Trachea (tissue), 1 donor: Measurements from ENCODE around the gene SOX4.

- PRO-cap, result no peak
Measured at GRCh38 chr6:18471089-18471741, 84.1 kb downstream of the RNF144B start.

DNA sequence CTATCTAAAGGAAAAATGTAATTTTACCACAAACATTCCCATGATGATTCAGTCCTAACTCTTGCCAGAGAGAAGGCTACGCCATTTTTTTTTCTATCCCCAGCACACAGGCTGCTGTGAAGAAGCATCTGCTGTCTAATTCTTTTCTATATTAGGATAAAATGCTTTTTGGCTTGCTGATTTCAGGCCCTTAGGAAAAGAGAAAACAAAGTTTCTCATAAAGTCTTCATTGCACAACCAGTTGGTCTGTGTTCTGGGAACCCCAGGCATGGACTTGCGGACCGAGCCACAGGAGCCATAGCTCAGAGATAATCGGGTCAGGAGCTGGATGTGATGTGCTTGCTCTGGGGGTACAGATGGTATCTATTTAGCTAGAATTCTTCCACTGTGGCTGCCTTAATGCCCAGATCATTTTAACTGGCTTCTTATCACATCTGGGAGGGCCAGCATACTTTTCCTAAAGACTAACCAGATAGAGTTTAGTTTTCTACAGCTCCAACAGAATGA, 683.7 kb upstream of the ID4 start:
- PRO-cap, result no peak

DNA sequence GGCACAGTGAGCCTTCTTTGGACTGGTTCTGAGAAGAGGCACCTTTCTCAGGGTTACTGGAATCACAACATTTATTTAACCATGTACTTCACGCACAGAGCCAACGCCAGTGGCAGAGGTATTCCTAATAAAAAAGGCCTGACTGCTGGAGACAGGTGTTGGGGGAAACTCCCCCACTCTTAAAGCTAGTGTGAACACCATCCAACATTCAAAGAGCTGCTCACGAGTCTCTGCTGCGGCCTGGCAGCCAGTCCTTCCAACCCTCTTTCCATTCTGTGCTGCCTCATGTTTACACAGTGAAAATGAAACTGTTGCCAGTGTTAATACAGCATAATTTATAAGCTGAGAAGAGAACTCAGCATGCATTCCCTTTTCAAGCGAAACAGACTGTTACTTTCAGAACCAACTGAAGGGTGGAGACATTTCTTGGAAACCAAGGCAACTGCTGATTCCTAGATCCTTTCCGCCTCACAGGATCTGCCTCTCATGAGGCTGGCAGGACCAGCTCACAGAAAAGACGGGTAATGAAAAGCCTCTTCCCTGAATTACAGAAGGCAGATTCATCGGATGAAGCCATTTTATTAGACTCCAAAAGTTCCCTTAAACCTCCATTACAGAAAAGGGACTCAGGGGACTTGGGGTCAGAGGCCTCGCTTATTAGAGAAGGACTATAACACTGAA, 533.8 kb upstream of the ID4 start:
- PRO-cap, result no peak

DNA sequence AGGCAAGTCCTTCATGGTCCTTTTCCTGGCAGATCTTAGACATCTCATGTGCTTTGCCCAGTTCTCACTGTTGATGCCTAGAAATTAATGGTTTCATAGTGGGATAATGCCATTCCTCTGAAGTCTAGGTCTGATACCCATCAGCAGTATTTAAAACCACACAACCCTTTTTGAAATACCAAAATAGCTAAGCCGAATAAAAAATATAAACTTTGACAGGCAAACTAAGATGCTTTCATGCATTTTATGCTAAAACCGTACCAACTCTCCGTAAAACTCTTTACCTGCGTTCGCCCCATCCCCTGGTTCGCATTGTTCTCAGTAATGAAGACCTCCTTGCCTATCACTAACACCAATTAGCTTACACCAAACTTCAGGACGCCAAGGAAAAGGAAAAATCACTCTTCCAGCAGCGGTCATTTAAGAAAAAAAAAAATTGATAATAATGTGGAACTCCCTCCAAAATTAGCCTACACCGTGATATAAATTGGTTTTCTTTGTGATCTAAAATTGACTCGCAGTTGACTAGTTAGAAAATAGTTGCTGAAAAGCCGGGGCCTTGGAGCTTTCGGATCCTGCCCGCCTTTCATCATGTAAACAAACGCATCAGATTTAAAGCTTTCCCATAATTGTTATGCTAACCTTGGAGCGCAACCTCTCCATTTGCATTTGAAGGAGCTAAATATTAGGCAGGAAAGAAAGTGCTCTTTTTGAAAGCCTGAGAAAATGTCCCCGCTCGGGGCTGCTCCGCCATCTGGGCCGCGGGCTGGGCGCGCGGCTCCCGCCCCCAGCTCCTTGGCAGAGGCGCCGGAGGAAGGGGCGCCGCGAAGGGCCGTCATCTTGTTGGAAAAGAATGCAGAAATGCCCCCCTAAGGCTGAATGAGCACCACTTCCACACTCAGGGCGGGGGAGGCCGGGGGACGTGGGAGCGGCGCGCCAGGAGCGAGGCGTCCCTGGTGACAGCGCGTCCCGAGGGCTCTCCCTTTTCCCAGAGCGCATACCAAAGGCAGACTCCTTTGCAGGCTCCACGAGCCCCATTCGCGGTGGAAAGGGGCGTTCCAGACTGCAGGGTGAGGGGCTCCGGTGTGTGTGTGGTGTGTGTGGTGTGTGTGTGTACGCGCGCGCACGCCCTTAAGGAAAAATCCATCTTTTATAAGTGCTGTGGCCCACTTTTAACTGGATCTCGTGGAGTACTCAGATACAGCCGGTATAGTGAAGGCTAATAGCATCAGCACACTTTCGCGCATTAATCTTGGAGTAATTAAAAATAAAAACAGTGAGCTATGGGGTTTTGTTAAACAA, 145.8 kb upstream of the ID4 start:
- PRO-cap, result no peak

- PRO-cap, result no peak
Measured at GRCh38 chr6:19764818-19765021, 72.5 kb upstream of the ID4 start.

DNA sequence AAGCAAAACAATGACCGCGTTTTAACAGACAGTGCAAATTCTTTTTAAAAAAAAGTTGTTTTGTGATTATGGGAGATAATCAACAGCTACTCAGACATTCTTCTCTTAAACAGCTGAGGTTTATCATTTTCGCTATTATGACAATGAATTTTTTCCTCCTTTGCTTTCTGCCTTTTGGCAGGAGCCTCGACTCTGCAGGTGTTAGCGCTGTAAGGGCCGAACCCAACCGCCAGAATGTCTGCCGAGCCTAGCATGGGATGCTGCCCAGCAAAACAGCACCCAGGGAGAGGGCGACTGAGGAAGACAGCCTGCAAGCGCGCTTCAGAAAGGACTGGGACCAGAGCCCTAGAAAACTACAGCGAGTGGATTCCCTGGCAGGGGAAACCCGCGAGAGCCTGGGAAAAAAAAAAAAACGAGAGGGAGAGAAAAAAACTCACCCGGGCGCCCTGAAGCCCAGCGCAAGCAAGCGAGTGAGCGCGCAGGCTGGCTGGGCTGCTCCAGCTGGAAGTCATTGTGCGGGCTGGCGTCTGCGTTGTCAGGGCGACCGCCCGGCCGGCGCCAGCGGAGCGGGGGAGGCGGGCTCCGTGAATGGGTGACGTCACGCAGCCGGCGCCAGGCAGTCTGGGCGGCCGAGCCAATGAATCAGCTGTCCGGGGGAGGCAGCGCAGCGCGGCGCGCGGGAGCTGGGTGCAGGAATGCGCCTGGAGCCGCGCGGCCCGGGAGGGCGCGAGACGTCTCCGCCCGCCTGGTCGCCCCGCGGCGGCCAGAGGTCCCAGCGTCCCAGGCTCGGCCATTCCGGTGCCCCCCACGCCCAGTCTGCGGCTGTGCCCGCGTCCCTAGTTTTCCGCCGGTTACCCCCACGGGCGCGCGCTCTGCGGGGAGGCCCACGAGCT, 32.7 kb upstream of the ID4 start:
- PRO-cap, result unidirectional peak, plus-strand start at position 232 of the sequence; bidirectional peak, plus-strand start at position 665 of the sequence, minus-strand start at position 513 of the sequence

GRCh38 chr6:19805131-19806004, 31.8 kb upstream of the ID4 start:
- PRO-cap, result no peak

DNA sequence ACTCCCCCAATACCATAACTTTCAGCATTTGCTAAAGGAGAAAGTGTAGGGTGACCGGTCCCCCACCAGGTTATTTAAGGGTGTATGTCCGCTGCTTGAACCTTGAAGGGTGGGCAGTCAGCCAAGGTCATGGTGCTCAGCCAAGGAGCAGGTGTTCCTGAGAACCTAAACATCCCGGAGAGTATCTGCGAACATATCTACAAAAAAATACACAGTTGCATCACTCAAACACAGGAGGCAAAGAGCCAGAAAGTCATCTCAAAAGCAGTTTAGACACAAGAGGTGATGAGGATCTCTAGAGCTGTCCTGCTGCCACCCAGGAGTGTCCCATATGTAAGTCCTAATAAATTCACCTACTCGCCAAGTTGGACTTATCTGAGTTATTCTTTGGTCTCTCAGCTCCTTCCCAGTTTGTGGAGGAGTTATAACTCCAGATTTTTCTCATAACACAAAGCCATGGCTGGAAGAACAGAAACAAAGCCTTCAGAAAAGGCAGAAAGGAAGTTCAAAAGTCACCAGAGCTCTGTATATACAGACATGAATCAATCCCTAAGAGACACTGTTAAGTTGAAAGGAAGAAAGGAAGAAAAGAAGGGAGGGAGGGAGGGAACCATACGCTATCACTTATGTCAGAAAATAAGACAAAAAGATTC, 11.4 kb downstream of the MBOAT1 start:
- PRO-cap, result no peak

DNA sequence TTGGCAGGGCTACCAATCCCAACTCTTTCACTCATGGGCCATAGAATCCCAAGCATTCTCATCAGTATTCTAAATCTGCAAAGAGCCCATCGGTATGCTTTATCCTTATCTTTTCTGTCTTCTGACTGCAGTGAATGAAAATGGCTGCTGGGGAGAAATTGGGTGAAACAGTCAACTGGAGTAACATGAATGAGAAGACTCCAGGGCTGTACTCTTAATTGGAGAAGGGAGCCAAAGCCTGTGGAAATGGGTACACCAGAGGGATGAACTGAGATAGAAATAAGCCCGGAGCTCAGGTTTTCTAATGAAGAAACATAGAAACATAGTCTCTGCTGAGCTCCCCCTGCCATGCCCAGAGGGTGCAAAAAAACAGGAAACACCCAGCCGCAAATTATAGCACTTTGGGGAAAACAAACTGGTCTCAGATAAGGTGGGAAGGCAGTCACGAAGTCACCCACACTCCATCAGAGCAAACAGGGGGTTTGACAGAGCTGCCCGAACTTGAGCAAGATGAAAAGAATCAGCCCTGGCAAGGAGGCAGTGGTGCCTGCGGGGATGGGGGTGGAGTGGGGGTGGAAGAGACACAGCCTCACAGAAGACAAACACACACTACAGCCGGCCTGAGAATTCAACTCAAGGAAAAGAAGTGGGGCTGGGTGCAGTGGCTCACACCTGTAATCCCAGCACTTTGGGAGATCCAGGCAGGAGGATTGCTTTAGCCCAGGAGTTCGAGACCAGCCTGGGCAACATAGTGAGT, 35.3 kb upstream of the E2F3 start:
- PRO-cap, result no peak

- PRO-cap, result no peak
Measured at GRCh38 chr6:20481090-20481470, 53.2 kb upstream of the CDKAL1 start.

DNA sequence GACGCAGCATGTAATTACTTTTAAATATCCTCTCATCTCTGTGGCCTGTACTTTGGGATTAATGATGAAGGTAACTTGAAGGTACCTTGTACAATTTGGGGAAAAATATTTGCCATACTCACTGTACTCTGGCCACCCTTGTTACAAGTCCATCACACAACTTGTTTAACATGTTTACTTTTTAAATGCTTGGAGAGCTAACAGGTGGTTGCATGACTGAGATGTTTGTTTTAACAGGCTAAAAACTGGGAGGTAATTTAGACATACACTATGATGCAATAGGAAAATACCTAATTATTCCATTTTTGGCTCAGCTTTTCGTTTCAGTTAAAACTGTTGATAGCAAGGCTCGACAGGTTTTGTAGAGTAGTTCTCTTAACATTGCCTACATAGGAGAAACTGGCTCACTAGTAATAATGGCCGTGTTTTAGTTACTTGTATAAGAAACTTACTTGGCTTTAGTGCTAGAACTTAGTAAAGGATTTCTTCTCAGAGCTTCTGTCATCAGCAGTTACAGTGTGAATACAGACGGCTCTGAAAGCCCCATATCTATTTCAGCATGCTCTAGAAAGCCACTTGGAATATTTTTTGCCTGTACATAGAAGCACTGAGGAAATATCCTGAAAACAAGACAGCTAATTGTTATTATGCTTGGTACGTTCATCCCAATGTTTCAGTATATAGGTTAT, 489.8 kb upstream of the SOX4 start:
- PRO-cap, result no peak

DNA sequence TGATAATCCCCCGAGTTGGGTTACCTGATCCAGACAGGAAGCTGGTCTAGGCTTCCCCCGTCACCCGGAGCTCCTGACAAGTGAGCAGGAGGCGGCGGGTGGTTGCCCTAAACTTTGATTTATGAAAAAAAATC, 4.6 kb upstream of the SOX4 start:
- PRO-cap, result no peak

GRCh38 chr6:21593656-21594128, at the start of gene SOX4:
TSS of gene SOX4 (plus strand) at chr6:21593751.
- PRO-cap, result bidirectional peak, plus-strand start at chr6:21593751, minus-strand start at chr6:21593542

DNA sequence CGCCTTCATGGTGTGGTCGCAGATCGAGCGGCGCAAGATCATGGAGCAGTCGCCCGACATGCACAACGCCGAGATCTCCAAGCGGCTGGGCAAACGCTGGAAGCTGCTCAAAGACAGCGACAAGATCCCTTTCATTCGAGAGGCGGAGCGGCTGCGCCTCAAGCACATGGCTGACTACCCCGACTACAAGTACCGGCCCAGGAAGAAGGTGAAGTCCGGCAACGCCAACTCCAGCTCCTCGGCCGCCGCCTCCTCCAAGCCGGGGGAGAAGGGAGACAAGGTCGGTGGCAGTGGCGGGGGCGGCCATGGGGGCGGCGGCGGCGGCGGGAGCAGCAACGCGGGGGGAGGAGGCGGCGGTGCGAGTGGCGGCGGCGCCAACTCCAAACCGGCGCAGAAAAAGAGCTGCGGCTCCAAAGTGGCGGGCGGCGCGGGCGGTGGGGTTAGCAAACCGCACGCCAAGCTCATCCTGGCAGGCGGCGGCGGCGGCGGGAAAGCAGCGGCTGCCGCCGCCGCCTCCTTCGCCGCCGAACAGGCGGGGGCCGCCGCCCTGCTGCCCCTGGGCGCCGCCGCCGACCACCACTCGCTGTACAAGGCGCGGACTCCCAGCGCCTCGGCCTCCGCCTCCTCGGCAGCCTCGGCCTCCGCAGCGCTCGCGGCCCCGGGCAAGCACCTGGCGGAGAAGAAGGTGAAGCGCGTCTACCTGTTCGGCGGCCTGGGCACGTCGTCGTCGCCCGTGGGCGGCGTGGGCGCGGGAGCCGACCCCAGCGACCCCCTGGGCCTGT, 1.4 kb downstream of the SOX4 start:
- PRO-cap, result unidirectional peak, plus-strand start at position 134 of the sequence

GRCh38 chr6:21608659-21609190, 15.2 kb downstream of the SOX4 start:
- PRO-cap, result no peak

DNA sequence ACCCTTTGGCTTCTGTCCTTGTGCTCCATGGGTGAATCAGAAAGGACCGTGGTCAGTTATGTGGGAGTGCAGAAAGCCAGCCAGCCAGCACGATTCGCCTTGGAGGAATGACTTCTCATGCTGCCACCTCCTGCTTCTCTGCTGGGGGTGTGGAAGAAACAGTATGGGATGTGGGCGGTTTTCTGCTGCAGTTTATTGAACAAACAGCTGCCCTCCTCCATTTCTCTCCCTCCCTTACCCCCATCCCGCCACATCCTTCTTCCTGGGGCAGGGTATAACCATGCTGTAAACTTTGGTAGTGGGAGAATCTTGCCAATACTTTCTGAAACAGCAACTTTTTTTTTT, 214.6 kb downstream of the SOX4 start:
- PRO-cap, result no peak

GRCh38 chr6:21987453-21987874, 309.4 kb downstream of the PRL start:
- PRO-cap, result unidirectional peak, plus-strand start at chr6:21987691

GRCh38 chr6:22071611-22072109, 225.2 kb downstream of the PRL start:
- PRO-cap, result unidirectional peak, minus-strand start at chr6:22071803

DNA sequence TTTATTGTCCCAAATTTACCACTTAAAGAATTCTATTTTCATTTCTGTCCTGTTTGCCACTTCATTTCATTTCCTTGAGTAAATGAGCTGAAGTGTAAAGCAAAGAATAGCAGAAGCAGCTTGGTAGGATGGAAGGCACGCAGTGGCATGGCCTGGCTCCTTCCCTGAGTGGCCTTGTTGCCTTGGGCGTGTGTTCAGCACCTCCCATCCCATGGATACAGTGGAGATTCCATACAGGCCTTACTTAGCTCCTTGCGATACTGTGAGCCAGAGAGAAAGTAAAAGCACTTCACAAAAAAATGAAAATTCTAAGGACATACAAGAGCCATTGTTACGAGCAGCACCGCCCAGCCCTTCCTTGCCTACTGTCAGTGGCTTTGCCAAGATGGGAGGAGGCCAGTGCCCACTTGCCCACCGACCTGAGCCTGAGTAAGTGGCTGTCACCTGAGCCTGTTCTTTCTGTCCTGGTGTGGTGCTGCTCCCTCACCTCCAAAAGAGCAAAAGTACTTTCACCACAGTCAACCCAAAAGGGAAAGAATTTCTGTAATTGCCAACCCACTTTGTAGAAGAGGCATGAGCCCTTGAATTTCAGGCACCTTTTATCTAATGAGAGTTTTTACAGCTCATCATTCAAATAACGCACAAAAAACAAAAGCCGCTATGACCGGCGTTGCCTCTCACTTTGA, 39.7 kb downstream of the ALDH5A1 start:
- PRO-cap, result no peak

- PRO-cap, result no peak
Measured at GRCh38 chr6:24664038-24664587, 2.6 kb downstream of the TDP2 start.